ENCODE measurements around the genes SEC61A1 and EEFSEC.

- RRBS: 22% methylated on average over 3 of the region's 36 CpGs
These were observed 15.4 kb downstream of the TPRA1 start for GRCh38 chr3:127574945-127575678.

- RRBS: no CpG with 5 or more reads among the region's 8 CpGs
These were observed 63.3 kb downstream of the ABTB1 start for GRCh38 chr3:127735814-127736627.

DNA sequence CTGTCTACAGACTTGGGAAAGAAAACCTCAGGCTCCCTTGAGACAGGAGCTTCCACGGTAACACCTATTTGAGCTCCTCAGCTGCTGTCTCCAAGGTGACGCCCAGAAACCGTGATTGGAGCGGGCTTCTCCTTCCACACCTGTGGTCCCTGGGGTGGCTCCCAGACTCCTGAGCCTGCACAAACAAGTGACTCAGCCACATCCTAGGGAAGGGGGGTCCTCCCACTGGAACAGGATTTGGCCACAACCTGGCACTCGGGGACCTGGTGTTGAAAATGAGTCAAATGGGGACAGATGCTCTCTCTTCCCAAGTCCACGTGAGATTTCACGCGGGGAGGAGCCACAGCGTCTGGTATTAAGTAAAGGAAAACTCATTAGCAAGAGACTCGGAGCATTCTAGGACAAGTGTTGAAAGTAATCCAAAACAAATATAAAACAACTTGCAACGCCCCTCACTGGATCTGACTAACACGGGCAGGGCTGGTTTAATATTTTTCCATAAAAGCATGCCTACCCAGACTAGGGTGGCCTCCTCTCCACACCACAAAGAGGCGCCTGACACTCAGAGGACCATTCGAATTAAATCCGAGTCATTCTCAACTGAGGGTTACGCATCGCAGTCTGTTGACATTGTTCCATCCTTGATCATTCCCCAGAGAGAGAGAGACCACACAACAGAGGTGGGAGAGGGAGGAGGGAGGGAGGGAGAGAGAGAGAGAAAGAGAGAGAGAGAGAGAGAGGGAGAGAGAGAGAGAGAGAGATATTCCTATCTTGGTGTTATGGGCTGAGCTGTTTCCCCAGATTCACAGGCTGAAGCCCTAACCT, 74.4 kb downstream of the MGLL start:
- RRBS: no CpG with 5 or more reads among the region's 17 CpGs

DNA sequence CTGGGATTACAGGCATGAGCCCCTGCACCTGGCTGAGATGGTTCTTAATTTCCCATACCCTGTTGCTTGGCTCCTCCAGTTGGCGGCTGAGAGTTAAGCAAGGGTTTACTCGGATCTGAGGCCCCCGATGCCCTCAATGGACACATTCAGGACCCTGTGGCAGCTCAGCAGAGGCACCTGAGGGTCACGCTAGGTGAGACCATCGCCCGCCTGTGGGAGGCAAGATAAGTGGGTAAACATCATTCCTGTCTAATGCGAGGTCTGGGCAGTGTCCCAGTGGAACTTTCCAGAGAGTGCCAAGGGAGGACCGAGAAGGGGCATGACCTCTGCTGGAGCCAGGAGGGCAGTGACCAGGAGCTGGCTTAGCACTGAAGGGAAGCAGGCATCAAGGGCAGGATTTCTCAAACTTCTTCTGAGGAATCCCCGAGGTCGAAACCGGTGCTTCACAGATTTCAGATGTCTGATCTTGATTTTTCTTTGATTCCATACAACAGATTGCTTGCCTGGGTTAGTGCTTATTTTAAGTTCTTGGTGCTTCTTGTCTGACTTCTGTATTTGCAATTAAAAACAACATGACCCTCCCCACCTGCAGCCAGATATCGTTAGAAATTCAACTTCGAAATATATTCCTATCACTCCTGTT, 65.4 kb upstream of the SEC61A1 start:
- RRBS: no CpG with 5 or more reads among the region's 13 CpGs

DNA sequence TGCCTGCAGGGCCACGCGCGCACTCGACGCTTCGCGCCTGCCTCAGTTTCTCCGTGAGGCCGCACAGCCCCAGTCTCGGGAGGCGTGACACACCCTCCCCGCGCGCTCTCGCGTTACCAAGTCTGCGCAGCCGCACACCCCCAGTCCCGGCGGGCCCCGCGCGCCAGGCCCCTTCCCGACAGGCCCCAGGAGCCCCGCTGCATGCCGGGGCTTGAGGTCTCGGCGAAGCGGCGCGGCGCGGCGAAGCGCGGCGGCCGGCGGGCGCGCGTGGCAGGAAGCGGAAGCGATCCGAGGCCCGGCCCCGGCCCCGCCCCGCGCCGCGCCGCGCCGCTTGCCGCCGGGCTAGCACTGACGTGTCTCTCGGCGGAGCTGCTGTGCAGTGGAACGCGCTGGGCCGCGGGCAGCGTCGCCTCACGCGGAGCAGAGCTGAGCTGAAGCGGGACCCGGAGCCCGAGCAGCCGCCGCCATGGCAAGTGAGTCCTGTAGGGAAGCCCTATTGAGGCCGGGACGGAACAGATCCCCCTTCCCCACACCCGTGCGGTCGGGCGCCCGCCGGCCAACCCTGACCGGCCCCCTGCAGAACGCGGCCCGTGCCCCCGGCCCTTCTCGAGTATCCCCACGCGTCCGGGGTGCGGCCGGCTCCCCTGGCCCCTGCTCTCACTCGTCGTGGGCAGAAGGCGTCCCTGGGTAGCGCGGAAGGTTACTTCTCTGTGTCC, at the start of gene SEC61A1:
Gene SEC61A1 (plus strand): TSS at position 351 of the 716 bp plus-strand sequence.
- RRBS: under 1% methylated on average over 57 of the region's 97 CpGs

DNA sequence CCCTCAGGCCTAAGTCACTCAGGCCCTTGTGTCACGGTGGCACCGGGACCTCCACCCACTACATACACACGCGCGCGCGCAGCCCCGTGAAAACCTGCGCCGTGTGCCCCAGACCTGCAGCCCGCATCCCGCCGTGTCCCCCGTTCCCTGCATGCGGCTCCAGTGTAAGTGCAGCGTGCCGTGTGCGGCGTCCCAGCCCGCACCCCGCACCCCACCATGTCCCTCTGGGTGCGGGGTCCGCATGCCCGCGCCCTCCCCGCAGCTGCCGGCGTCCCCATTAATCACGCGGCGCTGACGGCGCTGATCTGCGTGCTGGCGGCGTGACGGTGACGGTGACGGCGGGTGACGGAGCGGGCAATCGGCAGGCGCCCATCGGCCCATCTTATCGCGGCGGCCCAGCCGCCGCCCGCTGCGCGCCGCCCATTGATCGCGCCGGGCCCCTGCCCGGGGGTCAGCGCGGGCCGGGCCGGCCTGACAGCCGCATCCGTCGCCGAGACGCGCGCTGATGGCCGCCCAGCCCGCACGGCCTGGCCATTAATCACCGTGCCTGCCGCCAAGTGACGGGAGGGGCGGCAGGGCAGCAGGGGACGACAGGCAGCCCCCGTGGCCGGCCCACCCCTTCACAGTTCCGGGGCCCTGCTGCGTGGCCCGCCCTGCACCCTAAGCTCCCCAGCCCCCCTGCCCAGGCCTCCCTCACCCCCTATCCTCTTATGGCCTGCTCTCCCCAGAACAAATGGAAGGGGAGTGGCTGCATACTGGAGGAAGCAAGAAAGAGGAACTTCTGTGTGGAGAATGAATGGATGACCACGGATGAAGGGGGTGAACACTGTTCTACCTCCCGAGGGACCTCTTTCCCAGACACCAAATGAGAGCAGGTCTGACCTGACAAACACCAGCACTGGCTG, 24.7 kb downstream of the SEC61A1 start:
- RRBS: no CpG with 5 or more reads among the region's 84 CpGs

- RRBS: 3% methylated on average over 12 of the region's 101 CpGs
These were observed at the start of gene EEFSEC for GRCh38 chr3:128153066-128154240. Gene EEFSEC, plus strand, starts transcription at chr3:128153481.

DNA sequence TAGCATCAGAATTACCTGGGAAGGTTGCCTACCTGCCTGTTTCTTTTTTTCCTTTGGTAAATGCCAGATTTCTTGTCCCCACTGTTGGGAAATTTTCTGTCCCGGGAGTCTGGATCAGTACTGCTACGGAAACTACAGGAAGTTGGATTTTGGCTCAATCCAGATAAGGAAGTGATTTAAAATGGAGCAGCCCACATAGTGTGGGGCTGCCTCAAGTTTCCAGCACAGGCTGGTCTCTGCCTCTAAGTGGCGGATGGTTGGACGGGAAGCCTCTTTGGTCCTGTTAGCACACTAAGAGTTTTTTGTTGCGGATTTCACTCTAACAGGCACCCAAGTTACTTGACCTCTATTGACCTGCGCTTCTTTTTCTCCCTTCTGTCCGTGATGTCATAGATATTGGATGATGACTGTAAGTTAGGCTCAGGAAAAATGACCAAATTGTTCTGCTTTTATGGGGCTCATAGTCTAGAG, 54.7 kb downstream of the EEFSEC start:
- RRBS: no CpG with 5 or more reads among the region's 7 CpGs

DNA sequence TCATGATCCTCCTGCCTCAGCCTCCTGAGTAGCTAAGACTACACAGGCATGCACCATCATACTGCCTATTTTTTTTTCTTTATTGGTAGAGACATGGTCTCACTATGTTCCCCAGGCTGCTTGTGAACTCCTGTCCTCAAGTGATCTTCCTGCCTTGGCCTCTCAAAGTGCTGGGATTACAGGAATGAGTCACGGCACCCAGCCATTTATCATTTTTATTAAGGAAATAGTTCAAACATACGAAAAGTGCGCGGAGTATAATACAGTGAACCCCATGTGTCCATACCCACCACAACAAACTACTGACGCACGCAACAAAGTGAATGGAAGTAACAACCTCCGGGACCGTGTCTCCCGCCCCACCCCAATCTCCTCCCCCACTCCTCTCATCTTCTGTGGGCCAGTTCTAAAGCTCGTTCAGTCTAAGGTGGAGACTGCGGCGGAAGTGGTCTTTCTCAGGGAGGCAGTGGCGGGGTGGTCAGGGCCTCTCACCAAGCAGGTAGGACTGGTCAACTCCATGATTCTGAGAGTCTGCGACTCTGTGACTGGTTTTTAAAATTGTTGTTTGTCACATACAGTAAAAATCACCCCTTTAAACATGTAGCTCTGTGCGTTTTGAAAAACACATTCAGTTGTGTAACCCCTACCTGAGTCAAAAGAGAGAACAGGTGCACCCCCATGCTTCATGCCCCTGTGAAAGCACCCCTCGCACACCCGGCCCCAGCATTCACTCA, 42.0 kb downstream of the DNAJB8 start:
- RRBS: no CpG with 5 or more reads among the region's 17 CpGs

DNA sequence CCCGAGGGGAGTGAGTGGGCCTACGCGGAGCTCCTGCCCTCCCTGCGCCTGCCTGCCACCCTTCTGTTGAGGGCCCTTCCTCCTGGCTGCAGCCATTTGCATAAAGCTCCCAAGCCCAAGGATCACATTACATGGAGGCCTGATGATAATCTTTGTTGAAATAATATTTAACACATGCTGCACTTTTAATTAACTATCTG, 39.1 kb downstream of the DNAJB8 start:
- RRBS: no CpG with 5 or more reads among the region's 4 CpGs

GRCh38 chr3:128484776-128485645, 8.0 kb downstream of the GATA2 start:
- RRBS: no CpG with 5 or more reads among the region's 15 CpGs

GRCh38 chr3:128486419-128487595, 6.2 kb downstream of the GATA2 start:
- RRBS: 7% methylated on average over 12 of the region's 85 CpGs

- RRBS: 4% methylated on average over 20 of the region's 53 CpGs
These were observed 4.6 kb downstream of the GATA2 start for GRCh38 chr3:128488211-128489066.

- RRBS: no CpG with 5 or more reads among the region's 10 CpGs
These were observed 30.3 kb upstream of the GATA2 start for GRCh38 chr3:128523214-128523711.

DNA sequence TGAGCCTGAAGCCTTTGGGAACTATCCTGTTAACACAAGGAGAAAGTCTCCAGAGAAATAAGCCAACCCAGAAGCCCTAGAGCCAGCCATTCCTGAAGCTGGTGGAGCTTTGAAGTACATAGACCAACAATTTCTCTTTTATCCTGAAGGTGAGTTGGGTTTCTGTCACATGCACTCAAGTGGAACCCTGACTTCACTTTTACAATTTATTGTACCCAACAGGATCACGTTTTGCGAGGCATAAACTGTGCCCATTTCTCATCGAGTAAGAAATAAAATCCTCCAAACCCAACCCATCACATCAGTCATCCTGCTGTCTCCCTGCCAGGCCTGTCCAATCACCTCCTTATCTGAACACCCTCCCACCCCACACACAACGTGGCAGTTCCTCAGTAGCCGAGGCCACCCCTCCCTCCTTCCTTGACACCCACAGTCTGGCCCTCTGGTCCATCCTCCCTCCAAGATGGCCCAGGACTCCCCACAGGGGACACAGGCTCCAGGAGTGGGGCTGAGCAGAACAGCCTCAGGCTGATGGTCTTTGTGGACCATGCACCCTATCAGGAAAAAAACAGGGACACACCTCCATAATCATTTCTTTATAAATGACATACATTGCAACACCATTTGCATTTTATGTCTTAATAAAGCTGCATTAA, 55.7 kb upstream of the GATA2 start:
- RRBS: no CpG with 5 or more reads among the region's 5 CpGs

DNA sequence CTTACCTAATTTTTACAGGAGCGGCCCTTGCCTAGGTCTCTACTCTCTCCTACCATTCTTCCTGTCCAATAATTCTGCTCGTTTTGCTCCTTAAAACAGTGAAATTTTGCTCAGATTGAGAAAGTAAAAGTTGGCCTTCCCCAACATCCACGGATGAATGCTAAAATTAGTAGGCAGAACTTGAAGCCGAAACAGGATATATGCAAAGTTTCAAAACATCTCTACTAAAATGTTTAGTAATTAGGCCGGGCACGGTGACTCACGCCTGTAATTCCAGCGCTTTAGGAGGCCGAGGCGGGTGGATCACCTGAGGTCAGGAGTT, 711 bp upstream of the RPN1 start:
- RRBS: no CpG with 5 or more reads among the region's 10 CpGs

- RRBS: no CpG with 5 or more reads among the region's 7 CpGs
These were observed 44.4 kb downstream of the RAB7A start for GRCh38 chr3:128770308-128770874.

DNA sequence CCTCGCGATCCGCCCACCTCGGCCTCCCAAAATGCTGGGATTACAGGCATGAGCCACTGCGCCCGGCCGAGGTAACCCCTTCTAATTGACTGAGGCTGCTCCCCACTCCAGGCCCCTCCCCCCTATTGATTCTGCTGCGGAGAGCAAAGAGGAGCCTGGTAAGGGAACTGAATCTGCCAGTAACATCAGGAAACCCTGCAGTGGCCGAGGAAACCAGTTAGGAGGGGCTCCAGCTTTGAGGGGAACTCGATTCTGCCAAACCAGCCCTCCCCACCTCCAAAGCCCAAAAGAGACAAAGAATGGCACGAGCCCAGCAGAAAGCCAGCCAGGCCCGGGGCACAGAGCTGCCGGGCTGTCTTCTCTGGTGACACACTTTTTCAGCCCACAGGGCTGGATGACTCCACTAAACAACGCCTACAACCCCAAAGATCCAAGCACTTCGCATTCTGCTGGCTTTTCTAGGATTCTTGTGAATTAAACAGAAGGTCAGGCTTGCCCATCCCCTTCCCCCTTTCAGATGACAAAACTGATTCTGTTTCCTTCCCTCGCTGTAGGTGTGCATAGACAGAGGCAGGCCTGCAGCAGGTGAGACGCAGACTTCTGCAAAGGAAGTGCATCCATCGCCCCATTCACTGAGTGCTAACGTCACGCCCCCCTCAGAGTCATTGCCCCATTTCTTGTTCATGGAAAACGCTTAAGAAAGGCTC, 14.9 kb upstream of the ACAD9 start:
- RRBS: no CpG with 5 or more reads among the region's 21 CpGs

- RRBS: no CpG with 5 or more reads among the region's 6 CpGs
These were observed 2.2 kb upstream of the GP9 start for GRCh38 chr3:129058198-129059003.

GRCh38 chr3:129116498-129117163, 5.0 kb downstream of the RAB43 start:
- RRBS: no CpG with 5 or more reads among the region's 7 CpGs

All from SK-N-MC (cell line).